Esophagus squamous epithelium (tissue), 4 donors: ENCODE measurements around a stretch of chr5.

DNA sequence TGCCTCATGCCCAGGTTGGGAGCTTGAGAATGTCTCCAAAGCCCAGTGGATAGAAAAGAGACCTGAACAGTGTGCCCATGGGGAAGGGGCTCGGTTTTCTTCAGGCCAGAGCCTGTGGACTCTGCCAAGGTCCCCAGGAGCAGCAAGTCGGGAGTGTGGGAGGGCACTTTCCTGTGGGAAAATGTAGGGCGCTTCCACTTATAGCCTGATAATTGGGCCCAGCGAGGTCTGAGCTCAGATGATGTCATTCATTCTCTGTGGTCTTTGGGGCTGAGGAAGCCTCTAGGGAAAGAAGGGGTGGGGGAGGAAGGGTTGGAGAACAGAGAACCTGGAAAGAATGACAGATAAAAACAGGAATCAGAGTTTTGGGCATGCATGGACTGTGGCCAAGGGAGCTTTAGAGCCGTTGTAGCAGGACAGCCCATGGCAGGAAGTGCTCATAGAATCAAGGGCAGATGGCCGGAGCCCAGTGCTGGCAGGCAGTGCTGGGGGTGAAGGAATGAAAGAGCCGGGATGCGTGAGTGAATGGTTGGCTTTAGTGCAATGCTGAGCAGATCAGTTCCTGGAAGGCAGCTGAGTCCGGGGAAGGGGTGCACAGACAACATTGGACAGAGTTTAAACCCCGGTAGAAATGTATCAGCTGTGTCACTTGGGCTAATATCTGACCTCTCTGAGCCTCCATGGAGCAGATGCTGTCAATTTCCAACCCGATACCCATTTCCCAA lies 42.6 kb upstream of the SH3PXD2B start:
- PRO-cap = no peak
- RAMPAGE, long total RNA, 4 experiments = no peak in any of the 4 experiments

DNA sequence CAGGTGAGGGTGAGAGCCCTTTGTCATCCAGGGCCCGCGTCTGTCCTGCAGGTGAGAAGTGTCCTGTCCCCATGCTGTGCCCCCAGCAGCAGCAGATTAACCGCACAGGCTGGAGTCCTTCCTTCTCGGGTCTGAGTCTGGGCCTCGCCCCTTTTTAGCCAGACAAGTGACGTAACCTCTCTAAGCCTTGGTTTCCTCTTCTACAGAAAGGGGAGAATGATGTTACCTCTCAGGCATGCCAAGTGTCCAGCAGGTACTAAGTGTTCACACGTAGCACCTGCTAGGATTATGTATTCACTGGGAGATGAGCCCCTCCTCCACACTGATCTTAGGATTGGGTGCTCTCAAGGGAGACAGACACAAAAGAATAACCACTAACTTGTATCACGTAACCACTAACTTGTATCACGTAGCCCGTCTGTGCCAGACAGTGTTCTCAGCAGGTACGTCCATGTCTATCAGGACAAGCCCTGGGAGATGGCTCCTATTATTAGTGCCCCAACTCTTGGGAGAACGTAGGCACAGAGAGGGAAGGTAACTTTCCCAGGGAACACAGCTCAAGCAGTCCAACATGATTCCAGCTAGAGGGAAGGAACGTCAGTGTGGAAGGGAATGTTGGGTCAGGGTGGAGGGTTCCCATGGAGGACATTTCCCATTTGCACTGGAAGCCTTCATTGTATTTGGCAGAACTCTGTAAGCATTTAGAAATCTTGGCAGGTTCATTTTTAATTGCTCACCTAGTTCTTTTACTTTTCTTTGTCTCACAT lies 7.1 kb downstream of the NEURL1B start:
- PRO-cap = bidirectional peak, plus-strand start at position 219 of the sequence, minus-strand start at position 133 of the sequence
- RAMPAGE, long total RNA, 4 experiments = no peak in any of the 4 experiments

DNA sequence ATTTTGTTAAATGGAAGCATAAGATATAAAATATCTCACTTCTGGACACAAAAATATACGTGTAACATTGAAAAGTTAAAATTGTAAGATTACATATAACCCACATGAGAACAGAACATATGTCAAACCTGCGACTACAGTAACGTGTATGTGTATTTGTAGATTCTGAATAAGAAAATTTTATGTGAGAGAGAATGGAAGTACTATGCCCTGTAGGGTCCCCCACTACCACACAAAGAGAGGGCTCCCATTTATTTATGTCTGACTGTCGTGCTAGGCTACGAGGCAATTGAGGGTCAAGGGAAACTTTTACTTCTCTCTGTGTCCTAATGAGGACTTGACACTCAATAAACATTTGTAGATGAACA lies 33.5 kb downstream of the DUSP1 start:
- PRO-cap = unidirectional peak, minus-strand start at position 234 of the sequence
- RAMPAGE, long total RNA, 4 experiments = no peak in any of the 4 experiments

- PRO-cap = bidirectional peak, plus-strand start at chr5:172765668, minus-strand start at chr5:172765301
- RAMPAGE, long total RNA, 4 experiments = no peak in any of the 4 experiments
These were observed 5.8 kb downstream of the DUSP1 start for GRCh38 chr5:172764865-172765977.

DNA sequence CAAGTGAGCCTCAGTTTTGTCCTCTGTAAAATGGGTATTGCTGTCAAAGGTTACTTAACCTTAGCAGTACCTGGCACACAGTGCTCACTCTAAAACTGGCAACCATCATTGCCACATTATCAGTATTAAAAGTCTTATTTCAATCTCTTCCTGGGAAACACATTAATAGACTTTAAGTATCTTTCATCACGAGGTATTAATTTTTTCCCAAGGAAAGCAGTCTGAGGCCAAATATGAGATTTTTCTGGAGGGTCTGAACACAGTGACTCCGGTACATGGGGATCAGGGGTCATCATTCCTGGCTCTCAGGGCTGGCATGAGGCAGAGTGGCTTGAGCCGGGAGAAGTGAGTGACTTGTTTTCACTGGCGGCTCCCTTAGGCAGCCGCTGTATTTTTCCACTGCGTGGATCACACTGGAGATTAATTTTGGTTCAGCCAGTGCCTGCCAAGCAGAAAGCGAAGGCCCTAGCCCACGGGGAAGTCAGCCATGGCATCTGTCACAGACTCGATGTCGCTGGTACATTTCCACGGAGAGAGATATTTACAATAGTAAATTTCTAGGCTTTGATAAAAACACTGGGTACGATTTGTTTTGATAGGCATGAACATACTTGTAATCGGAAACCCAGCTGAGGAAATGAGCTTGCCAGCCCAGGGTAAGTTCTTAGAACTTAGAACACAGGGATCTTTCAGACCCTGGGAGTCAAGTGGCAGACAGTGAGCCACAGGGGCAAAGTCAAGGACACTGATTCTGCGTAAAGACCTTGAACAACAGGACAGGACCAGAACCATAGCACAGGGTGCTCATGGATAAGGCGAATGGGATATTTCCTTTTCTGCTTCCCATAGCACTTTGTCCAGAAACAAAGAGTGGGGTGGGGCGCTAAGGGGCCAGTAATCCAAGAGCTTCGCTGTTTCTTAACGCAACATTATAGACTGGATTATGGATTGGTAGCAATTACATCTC lies 4.7 kb downstream of the DUSP1 start:
- PRO-cap = bidirectional peak, plus-strand start at position 692 of the sequence, minus-strand start at position 351 of the sequence; bidirectional peak, plus-strand start at position 785 of the sequence, minus-strand start at position 821 of the sequence; bidirectional peak, plus-strand start outside the sequence, minus-strand start at position 913 of the sequence
- RAMPAGE, long total RNA, 4 experiments = start-site peak on the plus strand in 1 of 4 experiments, centred at position 700 of the sequence, 8 reads per replicate

DNA sequence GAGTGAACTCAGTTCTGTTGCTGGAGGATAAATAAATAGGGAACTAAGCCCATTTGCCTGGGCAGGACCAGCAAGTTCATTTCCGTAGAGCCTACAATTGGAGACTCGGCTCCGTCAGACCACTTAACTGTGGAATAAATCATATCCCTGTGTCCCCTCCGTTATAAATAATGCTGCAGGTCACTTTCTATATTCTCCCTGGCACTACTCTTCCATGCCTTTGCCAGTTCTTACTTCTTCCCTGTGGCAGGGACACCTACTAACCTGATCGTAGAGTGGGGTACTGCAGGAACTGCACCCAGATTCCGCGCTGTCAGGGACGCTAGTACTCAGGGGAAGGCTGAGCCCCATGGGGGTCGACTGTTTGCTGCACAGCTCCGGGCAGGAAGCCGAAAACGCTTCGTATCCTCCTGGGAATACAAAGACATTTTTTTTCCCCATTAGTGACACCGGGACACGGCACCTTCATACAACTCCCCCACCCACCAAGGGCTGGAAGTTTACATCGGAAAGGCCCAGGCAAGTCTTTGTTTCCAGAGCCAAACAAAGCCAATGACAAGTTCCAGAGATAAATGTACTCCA lies 1.0 kb downstream of the DUSP1 start:
- PRO-cap = no peak
- RAMPAGE, long total RNA, 4 experiments = no peak in any of the 4 experiments

GRCh38 chr5:172773771-172774446 lies 2.9 kb upstream of the DUSP1 start:
- PRO-cap = no peak
- RAMPAGE, long total RNA, 4 experiments = no peak in any of the 4 experiments

GRCh38 chr5:172788709-172789621 lies 18.0 kb upstream of the DUSP1 start:
- PRO-cap = bidirectional peak, plus-strand start at chr5:172789322, minus-strand start at chr5:172789244
- RAMPAGE, long total RNA, 4 experiments = no peak in any of the 4 experiments

GRCh38 chr5:172799860-172800685 lies 29.1 kb upstream of the DUSP1 start:
- PRO-cap = bidirectional peak, plus-strand start at chr5:172800398, minus-strand start at chr5:172800274
- RAMPAGE, long total RNA, 4 experiments = no peak in any of the 4 experiments

DNA sequence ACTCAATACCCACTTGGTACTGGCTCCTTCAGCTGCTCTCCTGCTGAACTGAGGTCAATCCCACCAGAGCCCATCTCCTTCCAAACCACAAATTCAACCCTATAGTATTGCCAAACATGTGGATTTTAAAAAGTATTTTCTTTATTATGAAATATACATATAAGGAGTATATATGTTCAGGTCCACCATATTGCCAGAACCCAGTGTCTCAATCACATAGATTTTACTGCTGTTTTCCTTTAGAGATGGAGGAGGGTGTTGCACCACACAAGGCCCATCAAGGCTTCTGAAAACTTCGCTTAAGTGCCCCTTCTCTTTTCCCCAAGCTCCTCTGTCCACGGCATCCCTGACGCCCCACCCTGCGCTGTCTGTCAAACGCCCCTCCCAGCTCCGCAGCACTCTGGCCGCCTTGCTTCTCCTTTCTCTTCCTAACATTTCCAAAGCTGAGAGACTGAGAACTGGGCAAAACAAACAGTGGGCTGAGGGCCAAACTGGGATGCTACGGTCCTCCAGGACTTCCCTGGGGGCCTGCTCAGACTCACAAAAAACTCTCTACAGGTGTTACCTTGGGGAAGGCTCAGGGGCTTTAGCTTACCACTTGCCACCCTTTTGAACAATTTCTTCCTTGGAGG lies 28.4 kb upstream of the ERGIC1 start:
- PRO-cap = unidirectional peak, plus-strand start at position 440 of the sequence
- RAMPAGE, long total RNA, 4 experiments = no peak in any of the 4 experiments

DNA sequence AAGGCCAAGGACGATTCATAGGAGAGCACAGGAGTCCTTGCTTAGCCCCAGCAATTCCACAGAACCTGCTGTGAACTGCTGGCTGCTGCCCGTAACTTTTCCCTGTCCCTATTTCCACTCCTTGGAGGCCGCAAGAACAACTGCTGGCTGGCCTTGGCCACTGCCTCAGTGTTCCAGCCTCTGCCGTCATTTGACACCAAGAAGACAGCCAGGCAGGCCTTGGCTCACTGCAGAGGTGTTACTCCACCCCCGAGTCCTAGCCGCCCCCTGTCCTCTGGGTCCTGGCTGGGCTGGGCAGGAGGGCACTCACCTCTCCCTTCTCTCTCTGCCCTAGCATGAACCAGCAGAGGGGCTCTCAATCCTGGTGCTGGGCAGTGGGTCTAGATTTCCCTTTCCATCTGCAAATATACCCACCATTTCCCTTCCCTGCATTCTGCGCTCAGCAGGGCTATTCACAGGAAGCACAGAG lies 33.3 kb downstream of the ERGIC1 start:
- PRO-cap = bidirectional peak, plus-strand start at position 270 of the sequence, minus-strand start at position 192 of the sequence
- RAMPAGE, long total RNA, 4 experiments = no peak in any of the 4 experiments

DNA sequence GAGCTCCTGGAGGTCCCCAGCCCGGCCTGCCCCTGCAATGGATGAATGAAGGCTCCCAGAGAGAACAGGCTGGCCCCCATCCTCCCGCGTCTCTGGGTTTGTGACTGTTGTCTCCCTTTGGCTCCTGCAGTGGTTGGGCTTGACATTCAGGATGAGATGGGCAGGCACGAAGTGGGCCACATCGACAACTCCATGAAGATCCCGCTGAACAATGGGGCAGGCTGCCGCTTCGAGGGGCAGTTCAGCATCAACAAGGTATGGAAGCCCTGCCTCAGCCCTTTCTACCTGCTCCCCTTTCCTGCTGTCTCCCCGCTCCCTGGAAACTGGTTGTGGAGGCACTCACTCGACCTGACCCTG lies 44.7 kb upstream of the RPL26L1 start:
- PRO-cap = no peak
- RAMPAGE, long total RNA, 4 experiments = no peak in any of the 4 experiments

- PRO-cap = no peak
- RAMPAGE, long total RNA, 4 experiments = no peak in any of the 4 experiments
These were observed 40.3 kb upstream of the RPL26L1 start for GRCh38 chr5:172918792-172919517.

GRCh38 chr5:173055830-173056265 lies 304 bp upstream of the CREBRF start:
- PRO-cap = bidirectional peak, plus-strand start at chr5:173056352, minus-strand start at chr5:173056150
- RAMPAGE, long total RNA, 4 experiments = no peak in any of the 4 experiments

- PRO-cap = no peak
- RAMPAGE, long total RNA, 4 experiments = no peak in any of the 4 experiments
These were observed 19.0 kb downstream of the BNIP1 start for GRCh38 chr5:173163092-173163878.

GRCh38 chr5:173236487-173237068 lies 1.6 kb upstream of the NKX2-5 start:
- PRO-cap = no peak
- RAMPAGE, long total RNA, 4 experiments = no peak in any of the 4 experiments

- PRO-cap = no peak
- RAMPAGE, long total RNA, 4 experiments = no peak in any of the 4 experiments
These were observed 2.4 kb upstream of the STC2 start for GRCh38 chr5:173330556-173330996.

- PRO-cap = no peak
- RAMPAGE, long total RNA, 4 experiments = no peak in any of the 4 experiments
These were observed 91.9 kb upstream of the STC2 start for GRCh38 chr5:173420029-173420582.

- PRO-cap = no peak
- RAMPAGE, long total RNA, 4 experiments = no peak in any of the 4 experiments
These were observed 53.7 kb upstream of the BOD1 start for GRCh38 chr5:173670083-173670656.

DNA sequence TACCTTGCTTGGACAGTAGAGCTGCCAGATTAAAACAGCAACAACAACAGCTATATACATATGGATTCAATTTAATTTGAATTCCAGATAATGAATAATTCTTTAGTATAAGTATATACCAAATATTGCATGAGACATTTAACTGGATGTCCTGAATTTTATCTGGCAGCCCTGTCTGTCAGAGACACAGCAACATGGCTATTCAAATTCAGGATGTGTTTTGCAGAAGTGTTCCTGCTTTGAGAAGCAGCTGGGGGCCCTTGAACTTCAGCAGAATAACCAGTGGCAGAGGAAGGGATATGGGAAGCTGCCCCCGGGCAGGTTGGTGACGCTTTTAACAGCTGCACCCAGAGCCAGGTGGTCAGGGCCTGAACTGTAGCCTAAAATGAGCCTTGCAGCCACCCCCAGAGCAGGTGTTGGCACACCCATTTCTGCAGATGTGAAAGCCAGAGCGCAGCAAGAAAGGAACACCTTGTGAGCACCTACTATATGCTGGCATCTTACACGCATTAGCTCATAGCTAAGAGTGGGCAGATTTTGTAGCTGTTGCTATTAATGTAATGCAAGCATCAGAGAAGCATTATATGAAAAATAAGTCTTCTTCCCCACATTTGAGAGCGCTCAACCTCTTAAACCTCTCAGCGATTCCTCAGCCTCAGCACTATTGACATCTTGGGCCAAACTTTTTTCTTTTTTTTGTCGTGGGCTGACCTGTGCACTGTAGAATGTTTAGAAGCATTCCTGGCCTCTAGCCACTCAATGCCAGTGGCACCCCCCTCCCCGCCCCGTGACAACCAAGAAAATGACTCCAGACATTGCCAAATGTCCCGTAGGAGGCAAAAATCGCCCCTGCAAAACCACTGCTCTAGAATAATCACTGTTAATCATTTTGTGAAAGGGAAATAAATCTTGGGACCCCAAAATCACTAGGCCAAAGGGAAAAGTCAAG lies 128.8 kb upstream of the BOD1 start:
- PRO-cap = unidirectional peak, minus-strand start at position 277 of the sequence
- RAMPAGE, long total RNA, 4 experiments = no peak in any of the 4 experiments